ENCODE results near the genes HSPB6, LRFN3, ZNF420 and ZNF875.

- PRO-cap, result no peak
These were observed 3.2 kb upstream of the KMT2B start for GRCh38 chr19:35714495-35715117.

DNA sequence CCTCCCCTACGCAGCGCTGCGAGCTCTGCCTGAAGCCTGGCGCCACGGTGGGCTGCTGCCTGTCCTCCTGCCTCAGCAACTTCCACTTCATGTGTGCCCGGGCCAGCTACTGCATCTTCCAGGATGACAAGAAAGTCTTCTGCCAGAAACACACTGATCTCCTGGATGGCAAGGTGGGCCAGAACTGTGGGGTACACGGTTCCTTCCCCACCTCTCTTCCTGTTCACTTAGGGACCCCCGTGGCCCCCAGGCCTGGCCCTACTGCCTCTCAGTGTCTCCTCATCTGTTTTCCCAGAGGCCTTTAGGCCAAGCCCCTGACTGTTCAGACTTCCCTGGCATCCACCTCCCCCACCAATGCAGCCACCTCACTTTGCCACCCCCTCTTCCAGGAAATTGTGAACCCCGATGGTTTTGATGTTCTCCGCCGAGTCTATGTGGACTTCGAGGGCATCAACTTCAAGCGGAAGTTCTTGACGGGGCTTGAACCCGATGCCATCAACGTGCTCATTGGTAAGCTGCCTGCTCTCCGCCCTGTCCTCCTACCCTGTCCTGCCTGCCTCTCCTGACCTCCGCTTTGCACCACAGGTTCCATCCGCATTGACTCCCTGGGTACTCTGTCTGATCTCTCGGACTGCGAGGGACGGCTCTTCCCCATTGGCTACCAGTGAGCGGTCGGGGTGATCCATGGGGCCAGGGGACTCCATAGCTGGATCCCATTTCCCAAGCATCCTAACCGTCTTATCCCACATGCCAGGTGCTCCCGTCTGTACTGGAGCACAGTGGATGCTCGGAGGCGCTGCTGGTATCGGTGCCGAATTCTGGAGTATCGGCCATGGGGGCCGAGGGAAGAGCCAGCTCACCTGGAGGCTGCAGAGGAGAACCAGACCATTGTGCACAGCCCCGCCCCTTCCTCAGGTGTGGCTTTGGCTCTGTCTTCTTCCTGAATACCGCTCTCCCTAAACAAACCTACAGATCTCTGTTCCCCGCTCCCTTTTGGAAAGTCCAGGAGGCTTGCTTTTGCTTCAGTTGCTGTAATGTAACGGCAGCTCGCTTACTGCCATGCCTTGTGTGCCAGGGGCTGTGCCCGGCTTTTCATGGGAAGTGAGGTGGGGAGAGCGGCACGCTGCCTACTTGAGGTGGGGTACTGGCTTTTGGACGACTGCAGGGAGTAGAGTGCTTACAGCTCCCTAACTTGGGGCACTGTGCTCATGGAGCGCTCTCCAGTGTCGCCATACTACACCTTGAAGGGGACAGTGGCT lies 11.9 kb downstream of the IGFLR1 start:
- PRO-cap, result no peak

GRCh38 chr19:35731784-35732263 lies 10.4 kb downstream of the IGFLR1 start:
- PRO-cap, result no peak

DNA sequence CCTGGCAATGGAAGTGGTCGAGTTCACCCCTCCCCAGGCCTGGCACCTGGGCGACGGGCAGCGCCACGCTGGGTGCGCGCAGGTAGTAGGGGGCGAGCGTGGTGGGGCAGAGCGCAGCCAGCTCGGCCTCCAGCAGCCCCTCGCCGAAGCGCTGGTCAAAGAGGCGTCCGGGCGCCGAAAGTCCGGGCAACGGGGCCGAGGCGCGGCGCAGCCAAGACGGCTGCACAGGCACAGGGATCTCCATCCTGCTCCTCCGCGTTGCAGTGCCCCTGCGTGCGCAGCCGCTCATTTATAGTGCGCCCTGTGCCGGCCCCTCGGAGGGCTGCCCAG lies at the start of gene HSPB6:
Gene HSPB6 (minus strand): TSS at position 265 of the 330 bp plus-strand sequence.
- PRO-cap, result unidirectional peak, minus-strand start at position 265 of the sequence

- PRO-cap, result no peak
These were observed 12.8 kb downstream of the ARHGAP33 start for GRCh38 chr19:35788074-35788625.

DNA sequence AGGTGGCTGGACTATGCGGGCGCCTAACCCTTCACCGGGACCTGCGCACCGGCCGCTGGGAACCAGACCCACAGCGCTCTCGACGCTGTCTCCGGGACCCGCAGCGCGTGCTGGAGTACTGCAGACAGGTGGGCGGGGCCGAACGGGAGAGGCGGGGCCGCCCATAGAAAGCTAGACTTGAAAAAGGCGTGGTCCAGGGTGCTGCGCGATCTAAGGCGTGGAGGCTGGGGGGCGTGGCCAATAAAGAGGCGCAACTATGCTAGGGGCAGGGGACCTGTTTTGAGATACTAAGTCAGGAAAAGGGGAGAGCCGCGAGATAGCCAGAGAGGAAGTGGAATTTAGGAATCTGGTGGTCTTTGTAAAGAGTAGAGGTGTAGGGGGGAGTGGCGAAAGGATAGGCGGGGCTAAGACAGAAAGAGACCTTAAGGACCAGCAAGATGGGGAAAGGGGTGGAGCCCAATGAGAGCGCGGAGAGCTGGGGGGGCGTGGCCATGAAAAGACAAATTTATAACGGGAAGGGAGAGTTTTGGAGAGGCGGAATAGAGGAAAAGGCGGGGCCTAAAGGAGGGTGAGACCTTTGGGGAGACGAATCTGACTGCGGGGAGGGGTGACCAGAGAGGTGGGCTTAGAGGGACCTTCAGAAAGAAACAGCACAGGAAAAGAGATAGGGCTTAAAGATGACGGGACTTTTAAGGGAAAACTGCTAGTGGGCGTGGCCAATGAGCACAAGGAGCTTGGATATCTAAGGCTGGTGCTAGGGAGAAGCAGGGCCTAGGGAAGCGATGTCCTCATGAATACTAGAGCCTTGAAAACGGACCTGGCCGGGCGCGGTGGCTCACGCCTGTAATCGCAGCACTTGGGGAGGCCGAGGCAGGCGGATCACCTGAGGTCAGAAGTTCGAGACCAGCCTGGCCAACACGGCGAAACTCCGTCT lies 1.6 kb downstream of the APLP1 start:
- PRO-cap, result no peak

GRCh38 chr19:35909091-35909925 lies 1.2 kb upstream of the TYROBP start:
- PRO-cap, result bidirectional peak, plus-strand start at chr19:35909738, minus-strand start at chr19:35909410

GRCh38 chr19:35913616-35914042 lies 5.5 kb upstream of the TYROBP start:
- PRO-cap, result no peak

DNA sequence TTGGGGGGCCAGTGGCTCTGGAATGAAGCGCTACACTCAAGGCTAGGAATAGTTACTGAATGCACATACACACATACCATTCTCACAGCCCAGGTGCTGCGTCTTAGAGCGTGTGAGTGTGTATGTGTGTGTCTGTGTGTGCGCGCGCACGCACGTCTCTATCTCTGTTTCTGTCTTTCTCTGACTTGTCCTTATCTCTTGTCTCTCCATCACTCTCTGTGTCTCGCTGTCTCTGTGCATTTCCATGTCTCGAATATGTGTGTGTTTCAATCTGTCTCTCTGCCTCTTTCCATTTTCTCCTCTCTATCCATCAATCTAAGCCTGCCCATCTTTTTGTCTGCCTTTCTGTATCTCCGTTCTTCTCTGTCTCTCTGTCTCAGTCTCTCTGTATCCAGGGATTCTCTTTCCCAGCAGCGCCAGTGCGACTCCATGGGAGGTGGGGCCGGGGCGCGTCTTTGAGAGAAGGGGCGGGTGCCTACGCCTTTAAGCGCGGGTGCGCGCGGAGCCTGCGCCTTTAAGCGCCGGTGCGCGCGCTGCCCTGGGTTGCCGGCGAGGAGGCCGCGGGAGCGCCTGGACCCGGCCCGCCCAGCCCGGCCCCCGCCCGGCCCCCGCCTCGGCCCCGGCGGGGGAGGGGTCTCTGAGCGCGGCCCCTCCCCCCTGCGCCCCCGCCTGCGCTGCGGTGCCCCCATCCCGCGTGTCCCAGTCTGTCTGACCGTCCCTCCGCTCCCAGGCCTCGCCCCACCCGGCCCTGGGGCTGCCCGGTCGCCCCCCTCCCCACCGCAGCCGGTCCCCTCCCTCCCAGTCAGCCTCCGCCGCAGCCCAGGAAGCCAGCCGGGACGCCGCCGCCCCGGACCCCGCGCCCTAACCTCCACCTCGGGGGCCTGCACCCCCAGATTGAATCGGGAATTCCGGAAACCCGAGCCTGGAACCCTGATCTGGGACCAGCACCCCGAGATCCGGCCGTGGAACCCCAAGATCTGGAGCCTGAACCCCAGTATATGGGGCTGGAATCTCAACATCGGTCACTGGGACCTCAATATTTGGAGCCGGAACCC lies at the start of gene LRFN3:
Gene LRFN3 (plus strand): TSS at position 517 of the 1,055 bp plus-strand sequence.
- PRO-cap, result bidirectional peak, plus-strand start at position 547 of the sequence, minus-strand start at position 378 of the sequence

GRCh38 chr19:36031731-36032087 lies 964 bp downstream of the CLIP3 start:
- PRO-cap, result no peak

DNA sequence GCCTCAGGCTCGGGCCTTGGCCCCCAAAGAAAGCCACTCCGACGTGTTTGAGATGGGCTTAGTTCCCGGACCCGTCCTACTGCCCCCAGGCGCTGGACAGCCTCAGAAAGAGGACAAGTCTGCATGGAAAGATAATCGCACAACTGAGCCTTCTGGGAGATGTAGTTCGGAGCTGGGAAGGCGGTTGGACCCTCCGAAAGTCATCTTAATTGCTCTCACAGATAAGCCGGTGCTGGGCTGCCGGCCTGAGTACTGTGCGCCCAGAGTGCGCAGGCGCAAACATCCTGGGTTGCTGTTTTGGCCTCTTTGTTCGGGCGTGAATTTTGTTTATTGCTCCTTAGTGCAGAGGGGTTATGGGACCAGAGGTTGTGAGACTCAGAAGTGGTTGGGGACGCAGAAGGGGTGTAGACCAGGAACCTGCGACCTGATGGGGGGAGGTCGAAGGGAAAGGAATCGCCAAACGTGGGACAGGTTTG lies 435 bp upstream of the ZNF566 start:
- PRO-cap, result unidirectional peak, minus-strand start at position 100 of the sequence

DNA sequence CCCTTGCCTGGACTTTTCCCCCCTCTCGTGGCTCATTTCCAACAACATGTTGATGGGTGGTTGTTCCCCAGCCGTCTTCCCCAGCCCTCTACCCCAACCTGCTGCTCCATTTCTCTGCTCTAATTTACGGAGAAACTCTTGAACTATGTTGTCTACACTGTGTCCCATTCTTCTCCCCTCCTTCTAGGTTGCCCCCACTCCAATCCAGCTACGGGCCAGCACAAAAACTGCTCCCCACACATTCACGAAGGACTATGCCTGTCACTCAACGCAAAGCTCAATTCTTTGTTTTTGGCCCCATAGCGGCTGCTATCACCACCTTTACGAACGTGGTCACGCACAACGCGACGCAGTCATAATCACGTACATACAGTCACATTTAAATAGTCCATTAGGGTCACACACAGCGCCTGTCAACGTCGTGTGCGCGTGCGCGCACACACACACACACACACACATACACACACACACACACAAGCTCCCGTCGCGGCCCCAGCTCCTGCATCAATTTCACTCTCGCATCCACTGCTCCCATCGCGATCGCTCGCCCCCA lies 440 bp downstream of the ZNF790 start:
- PRO-cap, result bidirectional peak, plus-strand start at position 476 of the sequence, minus-strand start at position 329 of the sequence

GRCh38 chr19:36916939-36917305 lies 790 bp downstream of the ZNF568 start:
- PRO-cap, result no peak

- PRO-cap, result bidirectional peak, plus-strand start at chr19:37078456, minus-strand start at chr19:37078318
These were observed at the start of gene ZNF420 for GRCh38 chr19:37077520-37078721. Gene ZNF420 (plus strand): TSS chr19:37078433.

DNA sequence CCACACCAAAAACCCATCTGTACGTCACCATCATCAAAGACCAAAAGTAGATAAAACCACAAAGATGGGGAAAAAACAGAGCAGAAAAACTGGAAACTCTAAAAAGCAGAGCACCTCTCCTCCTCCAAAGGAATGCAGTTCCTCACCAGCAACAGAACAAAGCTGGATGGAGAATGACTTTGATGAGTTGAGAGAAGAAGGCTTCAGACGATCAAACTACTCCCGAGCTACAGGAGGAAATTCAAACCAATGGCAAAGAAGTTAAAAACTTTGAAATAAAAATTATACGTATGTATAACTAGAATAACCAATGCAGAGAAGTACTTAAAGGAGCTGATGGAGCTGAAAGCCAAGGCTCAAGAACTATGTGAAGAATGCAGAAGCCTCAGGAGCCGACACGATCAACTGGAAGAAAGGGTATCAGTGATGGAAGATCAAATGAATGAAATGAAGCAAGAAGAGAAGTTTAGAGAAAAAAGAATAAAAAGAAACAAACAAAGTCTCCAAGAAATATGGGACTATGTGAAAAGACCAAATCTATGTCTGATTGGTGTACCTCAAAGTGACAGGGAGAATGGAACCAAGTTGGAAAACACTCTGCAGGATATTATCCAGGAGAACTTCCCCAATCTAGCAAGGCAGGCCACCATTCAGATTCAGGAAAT lies 39.3 kb downstream of the ZNF420 start:
- PRO-cap, result no peak

- PRO-cap, result unidirectional peak, plus-strand start at chr19:37251877
These were observed 33.5 kb downstream of the ZNF383 start for GRCh38 chr19:37251148-37252235.

- PRO-cap, result unidirectional peak, minus-strand start at chr19:37334258; bidirectional peak, plus-strand start at chr19:37334649, minus-strand start at chr19:37334573
These were observed at the start of gene ZNF875 for GRCh38 chr19:37334110-37335299. Gene ZNF875 (plus strand): TSS chr19:37334649.

- PRO-cap, result no peak
These were observed 15.5 kb downstream of the ZNF570 start for GRCh38 chr19:37484483-37485153.

DNA sequence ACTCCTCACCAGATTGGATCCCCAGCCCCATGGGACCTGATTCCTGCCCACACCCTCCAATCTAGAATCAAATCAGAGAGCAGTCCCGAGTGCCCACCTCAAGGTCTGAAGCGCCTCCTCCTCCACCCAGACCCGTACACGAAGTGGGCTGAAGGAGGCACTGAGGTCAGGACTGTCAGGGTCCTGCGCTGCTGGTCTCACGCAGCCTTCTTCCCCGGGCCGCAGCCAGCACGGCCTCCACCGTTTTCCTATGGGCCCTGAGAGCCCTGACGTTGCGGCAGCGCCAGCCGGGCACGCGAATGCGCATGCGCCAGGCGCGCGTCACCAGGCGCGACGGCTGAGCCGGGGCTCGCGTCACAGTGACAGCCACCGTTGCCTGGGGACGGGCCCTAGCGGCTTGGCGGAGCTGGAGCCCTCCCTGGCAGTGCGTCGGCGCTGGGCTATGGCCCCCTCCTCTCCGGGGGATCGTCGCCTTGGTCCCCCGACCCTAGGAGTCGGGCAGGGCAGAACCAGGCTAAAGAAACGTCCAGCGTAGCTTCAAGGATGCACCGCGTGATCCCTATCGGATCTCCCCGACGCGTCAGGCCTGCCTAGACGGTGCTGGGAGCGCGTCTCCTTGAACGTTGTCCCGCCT lies 43.5 kb downstream of the ZNF571 start:
- PRO-cap, result no peak

GRCh38 chr19:37655961-37656533 lies 782 bp upstream of the ZFP30 start:
- PRO-cap, result no peak

Measured in ileum (tissue), 1 donor.